Pericardium (tissue), 1 donor: ENCODE measurements around a stretch of chr6.

DNA sequence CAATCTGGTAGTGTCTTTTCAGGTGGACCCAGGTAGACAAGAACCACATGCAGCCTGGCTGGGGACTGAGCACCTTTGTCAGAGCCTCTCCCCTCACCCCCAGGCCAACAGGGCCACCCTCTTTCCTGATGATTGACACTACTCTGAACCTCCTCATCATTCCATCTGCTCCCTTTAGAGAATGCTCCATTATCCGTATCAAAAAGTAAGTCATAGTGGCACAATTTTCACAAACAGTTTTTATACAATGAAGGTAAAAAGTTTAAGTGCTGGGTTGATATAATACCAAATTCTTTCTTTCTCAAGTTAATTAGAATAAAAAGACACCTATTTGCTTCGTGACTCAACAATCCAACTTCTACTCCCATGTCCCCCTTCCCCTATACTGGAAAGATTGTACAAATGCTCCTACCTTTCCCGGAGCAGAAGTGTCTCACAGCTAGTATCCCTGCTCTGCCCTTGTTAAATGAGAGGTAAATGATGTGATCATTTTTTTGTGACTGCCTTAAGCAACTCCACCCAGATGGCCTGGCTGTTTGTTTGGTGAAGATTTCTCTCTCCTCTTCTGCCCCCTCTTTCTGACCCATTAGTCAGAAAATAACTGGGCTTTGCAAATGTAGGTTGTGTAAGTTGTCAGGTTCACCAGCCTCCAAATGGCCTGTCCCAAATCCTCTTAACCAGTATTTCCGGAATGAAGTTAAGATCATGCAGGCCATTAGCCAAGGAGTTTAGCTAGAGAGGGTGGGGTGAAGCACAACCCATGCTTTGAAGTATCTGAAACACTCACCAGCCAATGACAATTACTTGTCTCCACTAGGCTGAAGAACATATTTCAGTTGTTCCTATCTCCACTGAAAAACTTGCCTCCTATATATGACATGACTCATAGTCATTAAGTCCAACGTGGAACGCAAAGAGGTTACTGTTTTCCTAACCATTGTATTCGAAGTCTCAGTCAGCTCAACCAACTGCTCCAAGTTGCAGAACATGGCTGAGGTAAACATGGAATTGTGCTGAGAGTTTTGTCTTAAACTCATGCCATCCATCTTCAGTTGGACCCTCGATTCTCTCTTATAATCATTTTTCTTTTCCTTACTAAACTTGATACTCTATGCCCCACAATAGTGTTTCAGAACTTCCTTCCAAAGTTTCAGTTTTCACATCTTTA lies 37.6 kb upstream of the TNFAIP3 start:
- RRBS, result no CpG with 5 or more reads among the region's 8 CpGs

GRCh38 chr6:137879387-137880358 lies 12.6 kb downstream of the TNFAIP3 start:
- RRBS, result no CpG with 5 or more reads among the region's 12 CpGs

GRCh38 chr6:137883145-137884301 lies 16.5 kb downstream of the TNFAIP3 start:
- RRBS, result no CpG with 5 or more reads among the region's 8 CpGs

DNA sequence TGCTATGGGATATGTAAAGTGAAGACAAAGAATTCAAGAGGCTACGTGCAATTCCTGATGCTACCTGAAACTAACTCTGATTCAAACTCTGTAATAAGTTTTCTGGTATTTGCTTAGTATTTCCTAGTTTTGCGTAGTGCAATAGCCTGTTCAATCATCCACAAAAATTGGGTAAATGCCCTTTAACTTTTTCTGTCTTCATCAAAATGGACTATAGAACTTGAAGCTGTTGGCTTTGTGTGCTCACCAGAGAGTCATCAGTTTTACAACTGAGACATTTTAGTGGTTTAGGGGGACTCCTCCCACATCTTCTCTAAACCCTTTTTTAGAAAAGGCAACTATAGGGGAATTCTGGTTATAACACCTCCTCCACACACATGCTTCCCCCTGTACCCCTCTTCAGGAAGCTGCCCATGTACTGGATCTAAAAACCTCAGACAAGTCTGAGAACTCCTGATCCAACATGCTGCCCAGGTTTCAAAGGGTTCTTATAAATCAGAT lies 73.1 kb downstream of the TNFAIP3 start:
- RRBS, result no CpG with 5 or more reads among the region's 2 CpGs

GRCh38 chr6:138104566-138105350 lies 2.5 kb downstream of the PERP start:
- RRBS, result no CpG with 5 or more reads among the region's 13 CpGs

- RRBS, result no CpG with 5 or more reads among the region's 2 CpGs
Observed at GRCh38 chr6:138182905-138183282, 21.2 kb downstream of the ARFGEF3 start.

DNA sequence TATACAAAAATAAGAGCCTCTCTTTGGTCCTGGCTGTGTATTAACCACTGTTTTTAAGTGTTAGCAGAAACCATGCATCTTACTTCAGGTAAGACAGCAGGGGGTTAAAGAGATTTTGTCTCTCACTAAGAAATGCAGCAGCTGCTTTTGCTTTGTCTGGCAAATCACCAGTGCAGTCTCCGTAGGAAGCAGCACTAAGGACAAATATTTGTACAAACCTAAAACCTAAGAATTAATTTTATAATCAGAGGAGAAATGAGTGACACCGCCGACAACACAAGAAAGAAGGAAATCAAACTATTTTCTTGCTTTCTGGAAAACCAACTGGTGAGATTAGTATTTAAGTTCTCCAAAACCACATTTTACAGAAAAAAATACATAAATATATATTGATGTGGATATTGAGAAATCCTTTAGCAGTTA lies 837 bp downstream of the SMIM28 start:
- RRBS, result no CpG with 5 or more reads among the region's 3 CpGs

GRCh38 chr6:138386849-138387323 lies 9.2 kb downstream of the SMIM28 start:
- RRBS, result no CpG with 5 or more reads among the region's 3 CpGs

DNA sequence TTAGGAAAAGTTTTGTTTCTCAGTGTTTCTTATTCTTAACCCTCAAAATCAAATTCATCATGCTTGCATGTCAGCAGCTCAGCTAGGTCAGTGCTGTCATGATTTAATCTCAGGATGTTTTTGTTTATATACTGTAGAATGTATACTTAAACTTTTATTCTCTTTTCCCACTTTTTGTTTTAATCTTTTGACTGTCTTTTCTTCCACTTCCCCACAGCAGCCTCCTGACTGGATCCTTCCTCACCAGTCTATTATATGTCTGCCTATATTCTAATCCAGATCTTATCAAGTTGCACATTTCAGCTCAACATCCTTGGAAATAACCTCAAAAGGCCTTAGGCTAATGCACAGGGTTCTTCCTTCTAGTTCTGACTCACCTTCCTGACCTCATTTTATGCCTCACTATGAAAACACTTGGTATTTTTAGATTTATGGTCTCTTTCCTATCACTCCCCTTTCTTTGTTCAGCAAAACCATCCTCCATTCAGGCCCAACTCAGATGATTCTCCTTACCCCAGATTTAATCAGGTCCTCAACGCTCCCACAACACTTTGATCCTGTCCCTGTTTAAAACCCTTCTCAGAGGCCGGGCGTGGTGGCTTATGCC lies 7.2 kb downstream of the HEBP2 start:
- RRBS, result no CpG with 5 or more reads among the region's 3 CpGs

DNA sequence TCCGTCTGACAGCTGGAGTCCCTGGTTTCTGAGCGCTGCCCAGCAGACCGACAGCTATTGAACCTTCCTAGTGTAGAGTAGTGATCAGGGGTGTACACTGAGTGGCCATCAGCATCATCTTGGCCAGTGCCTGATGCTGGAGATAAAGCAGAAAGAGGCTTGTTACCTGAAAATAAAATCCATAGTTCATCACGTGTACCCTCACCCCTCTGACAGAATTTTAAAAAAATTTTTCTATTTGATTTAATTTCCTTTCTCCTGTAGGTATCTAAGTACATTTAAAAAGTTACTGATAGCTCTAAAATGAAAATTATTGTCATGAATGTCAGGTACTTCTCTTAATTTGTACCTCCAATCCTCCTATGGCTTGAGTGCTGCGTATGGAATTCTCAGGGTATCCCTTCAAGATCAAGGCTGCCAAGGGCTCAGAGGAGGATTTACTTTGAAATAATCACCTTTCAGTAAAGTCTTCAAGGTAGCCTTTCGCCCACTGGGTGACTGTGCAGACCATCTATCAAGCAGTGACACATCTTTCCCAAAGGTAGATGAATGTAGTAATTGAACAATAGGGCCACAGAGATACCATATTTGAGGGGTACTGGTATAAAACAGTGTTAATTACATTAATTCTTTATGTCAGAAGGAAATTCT lies 29.6 kb downstream of the HEBP2 start:
- RRBS, result no CpG with 5 or more reads among the region's 6 CpGs

DNA sequence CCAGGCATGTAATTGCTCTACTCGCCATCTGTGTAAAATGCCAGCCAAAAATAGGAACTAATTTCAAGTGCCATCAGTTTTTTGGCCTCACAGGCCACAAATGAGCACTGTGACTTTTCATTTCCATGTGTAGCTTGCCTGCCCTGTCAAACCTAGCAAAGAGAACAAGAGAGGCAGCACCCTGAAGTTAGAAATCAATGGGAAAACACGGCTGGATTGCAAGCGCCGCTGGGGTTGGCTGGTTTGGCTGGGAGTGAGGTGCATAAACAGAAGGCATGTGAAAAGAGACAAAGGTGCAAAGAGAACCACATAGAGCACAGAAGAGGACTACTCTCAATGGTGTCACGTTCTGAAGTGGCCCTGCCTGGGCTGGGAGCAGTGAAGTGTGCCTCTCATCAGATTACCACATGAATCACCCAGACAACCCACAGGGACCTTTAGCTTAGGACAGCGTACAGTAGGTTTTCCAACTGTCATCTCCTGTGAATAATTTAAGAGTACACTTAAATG lies 78.0 kb upstream of the NHSL1 start:
- RRBS, result no CpG with 5 or more reads among the region's 6 CpGs

DNA sequence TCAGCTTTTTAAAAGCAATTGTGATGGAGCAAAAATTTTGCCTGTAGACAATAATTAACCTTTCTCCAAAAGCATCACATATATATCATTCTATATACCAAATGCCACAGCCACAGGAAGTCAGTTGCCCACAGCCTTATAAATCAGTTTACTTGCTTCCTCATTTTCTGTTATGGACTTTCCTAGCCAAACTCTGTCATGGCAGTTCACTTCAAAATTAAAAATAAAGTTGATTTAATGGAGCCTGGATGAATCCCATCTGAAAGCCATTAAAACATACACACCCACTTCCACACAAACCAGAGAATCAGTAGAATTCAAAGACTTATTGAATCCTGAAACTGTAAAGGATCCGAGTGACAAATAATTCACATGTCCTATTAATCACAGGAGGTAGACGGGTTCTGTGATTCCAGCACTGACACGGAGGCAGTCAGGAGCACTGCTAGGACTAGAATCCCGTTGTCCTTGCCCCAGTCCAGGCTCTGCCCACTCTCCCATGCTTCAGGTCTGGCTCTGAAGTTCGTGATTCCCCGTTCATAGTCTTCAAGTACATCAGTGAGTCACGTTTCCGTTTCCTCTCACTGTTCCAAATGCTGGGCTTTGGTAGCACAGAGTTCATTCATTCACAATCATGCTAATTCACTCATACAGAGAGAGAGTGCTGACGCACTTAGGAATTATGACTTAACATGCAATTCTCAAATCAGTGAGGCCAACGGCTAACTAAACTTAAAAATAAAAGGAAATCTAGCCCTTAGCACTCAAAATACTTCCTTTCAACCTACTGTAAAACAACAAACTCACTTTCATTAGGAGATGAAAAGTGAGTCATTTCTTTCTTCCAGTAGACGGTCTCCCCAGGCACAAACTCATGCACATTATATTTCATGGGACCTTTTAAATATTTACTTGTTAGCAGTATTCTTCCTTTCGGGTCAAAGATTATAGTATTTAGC lies 93.8 kb upstream of the NHSL1 start:
- RRBS, result no CpG with 5 or more reads among the region's 12 CpGs

DNA sequence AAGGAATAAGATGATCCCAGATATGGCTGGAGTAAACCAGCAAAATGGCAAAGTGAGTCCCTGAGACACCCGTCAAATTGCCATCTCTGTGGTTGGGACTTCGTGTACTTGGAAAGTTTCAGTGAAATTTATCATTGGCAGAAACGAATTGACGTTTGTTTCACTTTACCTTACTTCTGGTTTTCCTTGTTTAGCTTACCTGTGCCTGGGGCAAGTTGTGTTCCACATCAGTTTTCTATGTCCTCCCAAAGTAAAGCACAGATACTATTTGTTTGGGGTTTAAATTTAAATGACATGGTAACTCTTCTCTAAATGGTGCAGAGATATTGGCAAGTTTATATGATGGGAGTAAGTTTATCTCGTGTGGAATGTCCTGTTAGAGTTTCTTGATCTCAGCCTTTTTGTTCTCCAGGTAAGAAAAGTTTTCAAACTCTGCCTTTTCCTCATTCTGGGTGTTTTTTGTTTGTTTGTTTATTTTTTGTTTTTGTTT lies 56.7 kb downstream of the ECT2L start:
- RRBS, result no CpG with 5 or more reads among the region's 5 CpGs

GRCh38 chr6:138987035-138987425 lies 1.0 kb downstream of the REPS1 start:
- RRBS, result 2% methylated on average over 10 of the region's 16 CpGs

GRCh38 chr6:139027604-139028268 lies 809 bp upstream of the ABRACL start:
- RRBS, result no CpG with 5 or more reads among the region's 11 CpGs

- RRBS, result no CpG with 5 or more reads among the region's 13 CpGs
Observed at GRCh38 chr6:139029833-139030280, 1.3 kb downstream of the ABRACL start.

GRCh38 chr6:139136887-139137444 lies 2.1 kb downstream of the HECA start:
- RRBS, result no CpG with 5 or more reads among the region's 7 CpGs

GRCh38 chr6:139170151-139171123 lies 35.6 kb downstream of the HECA start:
- RRBS, result no CpG with 5 or more reads among the region's 5 CpGs

- RRBS, result no CpG with 5 or more reads among the region's 10 CpGs
Observed at GRCh38 chr6:139171688-139172173, 36.9 kb downstream of the HECA start.